ENCODE measurements around the genes PDF, SF3B3 and CALB2.

GRCh38 chr16:69329795-69331102 is at the start of gene PDF:
PDF (minus strand) TSS chr16:69330588.
- PRO-cap, result bidirectional peak, plus-strand start at chr16:69330749, minus-strand start at chr16:69330532

GRCh38 chr16:69523551-69524045 is 42.2 kb upstream of the NFAT5 start:
- PRO-cap, result no peak

GRCh38 chr16:69639240-69639947 is 73.6 kb downstream of the NFAT5 start:
- PRO-cap, result no peak

DNA sequence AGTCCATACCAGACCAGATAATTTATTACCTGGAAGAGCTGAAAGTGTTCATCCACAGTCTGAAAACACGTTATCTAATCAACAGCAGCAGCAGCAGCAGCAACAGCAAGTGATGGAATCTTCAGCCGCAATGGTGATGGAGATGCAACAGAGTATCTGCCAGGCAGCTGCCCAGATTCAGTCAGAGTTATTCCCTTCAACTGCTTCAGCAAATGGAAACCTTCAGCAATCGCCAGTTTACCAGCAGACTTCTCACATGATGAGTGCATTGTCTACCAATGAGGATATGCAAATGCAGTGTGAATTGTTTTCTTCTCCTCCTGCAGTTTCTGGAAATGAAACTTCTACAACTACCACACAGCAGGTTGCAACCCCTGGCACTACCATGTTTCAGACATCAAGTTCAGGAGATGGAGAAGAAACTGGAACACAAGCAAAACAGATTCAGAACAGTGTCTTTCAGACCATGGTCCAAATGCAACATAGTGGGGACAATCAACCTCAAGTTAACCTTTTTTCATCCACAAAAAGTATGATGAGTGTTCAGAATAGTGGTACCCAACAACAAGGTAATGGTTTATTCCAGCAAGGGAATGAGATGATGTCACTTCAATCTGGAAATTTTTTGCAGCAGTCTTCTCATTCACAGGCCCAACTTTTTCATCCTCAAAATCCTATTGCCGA is 33.8 kb downstream of the NQO1 start:
- PRO-cap, result no peak

DNA sequence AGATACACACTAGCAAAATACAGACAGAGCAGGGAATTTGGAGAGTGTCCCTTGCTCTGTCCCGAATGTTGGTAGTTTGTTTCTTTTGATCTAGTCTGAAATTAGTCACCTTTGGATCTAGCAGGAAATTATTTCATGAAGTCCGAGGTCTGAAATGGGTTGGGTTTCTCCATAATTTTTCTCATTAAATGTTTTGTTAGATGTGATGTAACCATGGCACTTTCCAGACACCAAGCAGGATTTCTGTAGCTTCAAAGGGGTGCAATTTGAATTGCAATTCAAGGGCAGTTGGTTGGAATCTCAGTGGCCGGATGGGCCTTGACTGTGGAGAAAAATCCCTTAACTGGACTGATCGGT is 78.5 kb downstream of the WWP2 start:
- PRO-cap, result no peak

DNA sequence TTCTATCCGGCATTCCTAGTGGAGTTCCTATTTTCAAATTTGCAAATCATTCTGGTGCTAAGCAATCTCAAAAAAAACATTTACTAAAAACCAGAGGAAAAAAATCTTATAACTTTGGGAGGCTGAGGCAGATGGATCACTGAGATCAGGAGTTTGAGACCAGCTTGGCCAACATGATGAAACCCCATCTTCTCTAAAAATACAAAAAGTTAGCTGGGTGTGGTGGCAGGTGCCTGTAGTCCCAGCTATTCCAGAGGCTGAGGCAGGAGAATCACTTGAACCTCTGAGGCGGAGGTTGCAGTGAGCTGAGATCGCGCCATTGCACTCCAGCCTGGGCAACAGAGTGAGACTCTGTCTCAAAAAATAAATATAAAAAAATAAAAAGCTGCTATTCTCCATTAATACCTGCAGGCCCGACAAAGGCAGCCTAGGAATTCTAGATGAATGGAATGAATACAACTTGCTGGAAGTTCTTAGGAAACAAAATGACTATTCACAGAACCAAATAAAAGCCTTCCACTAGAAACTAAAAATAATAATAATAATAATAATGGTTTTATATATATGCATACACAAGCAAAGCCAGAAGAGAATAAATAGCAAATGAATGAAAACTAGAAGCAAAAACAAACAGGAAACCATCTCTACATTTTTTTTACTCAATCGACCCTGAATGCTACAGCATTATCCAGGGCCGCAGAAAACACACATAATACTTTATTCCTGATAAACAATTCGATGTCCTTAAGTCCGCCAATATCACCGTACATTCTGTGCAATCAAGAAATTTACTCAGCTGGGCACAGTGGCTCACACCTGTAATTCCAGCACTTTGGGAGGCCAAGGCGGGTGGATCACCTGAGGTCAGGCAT is 1.9 kb downstream of the EXOSC6 start:
- PRO-cap, result no peak

- PRO-cap, result no peak
Measured at GRCh38 chr16:70251033-70251835, 506 bp downstream of the EXOSC6 start.

DNA sequence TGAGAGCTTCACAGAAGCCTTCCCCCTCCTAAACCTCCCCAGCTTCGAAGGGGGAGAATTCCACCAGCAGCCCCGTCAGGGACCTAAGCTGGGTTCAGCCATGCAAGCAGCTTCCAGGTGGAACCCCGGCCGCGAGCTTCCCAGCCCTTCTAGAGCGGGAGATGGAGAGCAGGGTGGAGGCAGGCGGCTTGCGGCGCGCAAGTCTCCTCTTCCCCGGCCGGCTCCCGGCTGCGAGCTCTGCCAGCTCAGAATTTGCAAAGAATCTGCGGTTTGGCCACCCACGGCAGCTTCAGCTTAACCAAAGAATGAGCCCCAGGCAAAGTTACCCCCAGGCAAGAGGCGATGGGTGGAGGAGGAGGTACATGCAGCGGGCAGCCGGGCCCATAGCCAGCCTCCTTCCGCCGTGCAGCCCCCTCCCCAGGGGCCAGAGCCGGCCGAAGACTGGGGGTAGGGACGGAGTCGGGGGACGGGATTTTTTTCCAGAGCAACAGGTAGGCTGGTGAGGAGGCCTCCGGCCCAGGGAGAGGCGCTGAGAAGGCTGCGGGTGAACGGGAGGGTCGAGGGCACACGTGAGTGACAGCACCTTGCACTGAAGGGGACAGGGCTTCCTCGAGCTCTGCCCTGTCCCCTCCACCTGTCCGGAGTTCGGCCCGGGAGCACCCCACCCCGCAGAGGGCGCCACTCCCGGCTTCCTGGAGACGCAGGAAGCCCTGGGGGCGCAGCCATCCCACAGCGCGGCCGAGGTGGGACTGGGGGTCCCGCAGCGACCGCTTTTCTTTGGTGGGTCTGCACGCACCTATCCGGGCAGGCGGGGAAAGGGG is 33.9 kb downstream of the DDX19A start:
- PRO-cap, result no peak

DNA sequence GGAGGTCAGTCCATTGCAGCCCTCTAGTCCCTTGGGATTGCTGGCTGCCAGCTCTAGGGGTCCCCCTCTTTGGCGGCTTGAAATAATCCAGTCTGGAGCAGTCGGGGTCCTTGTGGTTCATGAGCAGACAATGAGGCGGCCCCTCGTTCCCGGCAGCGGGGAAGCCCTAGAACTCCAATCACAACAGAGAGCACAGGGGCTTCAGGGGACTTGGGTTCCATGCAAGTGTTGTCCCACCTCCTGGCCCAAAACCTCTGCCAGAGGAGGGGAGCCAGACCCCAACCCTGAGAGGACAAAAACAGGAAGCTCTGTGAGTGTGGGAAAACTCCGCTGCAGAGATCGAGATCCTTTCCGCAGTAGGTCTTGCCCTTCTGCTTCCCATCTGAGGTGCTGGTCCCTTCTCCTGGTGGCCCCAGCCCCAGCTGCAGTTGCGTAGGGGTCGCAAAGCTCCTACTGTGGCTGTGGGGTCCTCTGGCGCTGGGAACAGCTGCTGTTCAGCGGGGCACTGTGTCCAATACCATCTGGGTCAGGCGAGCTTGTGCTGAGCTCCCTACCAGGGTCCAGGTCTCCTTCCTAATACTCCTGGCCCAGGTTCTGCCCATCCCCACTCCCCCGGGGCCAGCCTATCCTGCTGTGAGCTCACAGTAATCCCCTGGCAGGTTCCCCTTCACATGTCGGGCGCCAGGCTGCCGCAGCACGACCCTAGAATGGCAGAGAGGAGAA is 39.9 kb downstream of the ST3GAL2 start:
- PRO-cap, result no peak

GRCh38 chr16:70437502-70438036 is 1.3 kb downstream of the ST3GAL2 start:
- PRO-cap, result no peak

DNA sequence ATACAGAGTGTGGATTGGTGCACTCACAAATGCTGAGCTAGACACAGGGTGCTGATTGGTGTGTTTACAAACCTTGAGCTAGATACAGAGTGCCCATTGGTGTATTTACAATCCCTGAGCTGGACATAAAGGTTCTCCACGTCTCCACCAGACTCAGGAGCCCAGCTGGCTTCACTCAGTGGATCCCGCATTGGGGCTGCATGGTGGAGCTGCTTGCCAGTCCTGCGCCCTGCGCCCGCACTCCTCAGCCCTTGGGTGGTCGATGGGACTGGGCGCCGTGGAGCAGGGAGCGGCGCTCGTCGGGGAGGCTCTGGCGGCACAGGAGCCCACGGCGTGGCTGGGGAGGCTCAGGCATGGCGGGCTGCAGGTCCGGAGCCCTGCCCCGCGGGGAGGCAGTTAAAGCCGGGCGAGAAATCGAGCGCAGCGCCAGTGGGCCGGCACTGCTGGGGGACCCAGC is 3.8 kb upstream of the FCSK start:
- PRO-cap, result no peak

DNA sequence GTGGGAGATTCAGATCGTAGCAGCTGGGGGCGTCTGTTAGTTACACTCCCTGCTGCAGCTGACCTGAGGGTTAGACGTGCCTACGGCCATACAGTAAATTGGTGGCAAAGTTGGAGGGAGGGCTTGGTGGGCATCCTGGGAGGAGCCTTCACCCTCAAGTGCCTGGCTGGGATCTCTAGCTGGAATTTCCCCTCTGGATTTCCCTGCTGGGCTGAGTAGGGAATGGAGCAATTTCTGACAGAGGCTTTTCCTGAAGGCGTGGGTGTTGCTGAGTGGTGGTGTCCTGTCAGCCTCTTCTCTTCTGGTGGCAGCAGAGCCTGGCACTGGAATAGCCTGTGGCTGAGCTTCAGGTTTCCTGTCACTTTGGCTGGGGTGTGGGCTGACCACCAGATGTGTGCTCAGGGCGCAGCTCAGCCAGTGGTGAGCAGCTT is 6.5 kb downstream of the FCSK start:
- PRO-cap, result no peak

GRCh38 chr16:70478876-70479829 is 24.8 kb downstream of the FCSK start:
- PRO-cap, result no peak

- PRO-cap, result bidirectional peak, plus-strand start at chr16:70523788, minus-strand start at chr16:70523551
Measured at GRCh38 chr16:70523697-70524740, at the start of gene SF3B3. SF3B3 (plus strand) TSS chr16:70523816.

- PRO-cap, result no peak
Measured at GRCh38 chr16:70661006-70662297, 15.1 kb downstream of the IL34 start.

GRCh38 chr16:70681384-70682380 is 4.2 kb downstream of the MTSS2 start:
- PRO-cap, result no peak

DNA sequence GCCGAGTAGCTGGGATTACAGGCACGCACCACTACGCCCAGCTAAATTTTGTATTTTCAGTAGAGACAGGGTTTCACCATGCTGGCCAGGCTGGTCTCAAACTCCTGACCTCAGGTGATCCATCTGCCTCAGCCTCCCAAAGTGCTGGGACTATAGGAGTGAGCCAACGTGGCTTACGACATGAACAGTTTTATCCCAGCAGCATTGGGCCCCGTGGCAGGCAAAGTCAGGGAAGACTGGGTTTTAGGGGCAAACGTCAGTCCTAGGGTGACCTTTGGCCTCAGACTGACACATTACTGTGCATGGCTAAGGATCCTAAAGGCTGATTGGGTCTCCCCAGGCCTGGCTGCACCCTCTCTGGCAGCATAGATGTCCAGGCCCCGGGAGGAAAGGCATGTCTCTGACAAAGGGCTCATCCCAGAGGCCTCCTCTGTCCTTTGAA is 54.3 kb upstream of the MTSS2 start:
- PRO-cap, result no peak

DNA sequence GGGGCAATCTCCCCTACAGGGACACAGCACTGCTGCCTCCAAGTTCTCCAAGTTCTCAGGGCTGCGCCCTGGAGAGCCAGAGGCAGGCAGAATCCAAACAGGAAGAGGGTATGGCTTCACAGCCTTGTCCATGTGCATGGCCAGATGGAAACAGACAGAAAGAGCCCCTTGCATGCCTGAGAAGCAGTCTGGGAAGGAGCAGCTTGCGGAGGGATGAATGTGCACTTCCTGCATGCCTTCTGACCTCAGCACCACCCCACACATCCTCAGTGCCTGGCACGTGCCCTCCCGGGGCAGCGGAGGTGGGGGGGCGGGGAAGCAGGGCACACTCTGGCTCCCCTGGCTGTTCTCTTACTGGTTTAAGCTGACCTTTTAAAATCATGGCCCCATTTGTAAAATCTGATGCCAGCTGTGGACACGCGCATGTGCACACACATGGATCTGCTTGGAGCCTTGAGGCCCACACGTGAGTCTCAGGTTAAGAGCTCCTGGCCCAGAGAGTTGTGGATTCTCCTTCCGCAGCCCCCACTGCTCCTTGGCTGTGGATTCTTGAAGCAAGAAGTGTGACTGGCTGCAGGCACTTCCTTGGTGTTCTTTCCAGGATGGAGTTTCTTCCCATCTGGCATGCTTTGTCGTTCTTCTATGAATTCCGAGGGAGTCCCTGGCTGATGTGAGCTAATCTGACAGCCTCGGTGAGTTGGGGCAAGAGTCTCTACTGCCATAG is 55.4 kb upstream of the MTSS2 start:
- PRO-cap, result no peak

GRCh38 chr16:70785578-70786017 is 15.4 kb downstream of the VAC14 start:
- PRO-cap, result no peak

DNA sequence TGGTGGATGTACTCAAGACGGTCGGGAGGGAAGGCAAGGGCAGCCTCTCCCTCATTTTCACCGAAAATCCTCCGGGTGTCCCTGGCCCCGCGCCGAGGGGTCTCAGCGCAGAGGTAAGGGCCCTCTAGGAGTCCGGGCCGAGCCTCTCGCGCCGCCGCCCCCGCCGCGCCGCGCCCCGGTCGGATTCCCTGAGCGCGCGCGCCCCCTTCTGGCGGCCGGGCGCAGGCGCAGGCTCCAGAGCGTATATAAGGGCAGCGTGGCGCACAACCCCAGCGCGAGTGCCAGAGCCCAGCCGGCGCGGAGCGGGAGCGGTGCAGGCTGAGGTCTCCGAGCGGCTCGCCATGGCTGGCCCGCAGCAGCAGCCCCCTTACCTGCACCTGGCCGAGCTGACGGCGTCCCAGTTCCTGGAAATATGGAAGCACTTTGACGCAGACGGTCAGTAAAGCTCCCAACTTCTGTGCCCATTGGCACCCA is at the start of gene CALB2:
Gene CALB2, plus strand, starts transcription at position 272 of the 474 bp plus-strand sequence.
- PRO-cap, result no peak

Data from left common carotid artery plus branches (tissue), 1 donor.